ENCODE data around the gene TAS1R1.

DNA sequence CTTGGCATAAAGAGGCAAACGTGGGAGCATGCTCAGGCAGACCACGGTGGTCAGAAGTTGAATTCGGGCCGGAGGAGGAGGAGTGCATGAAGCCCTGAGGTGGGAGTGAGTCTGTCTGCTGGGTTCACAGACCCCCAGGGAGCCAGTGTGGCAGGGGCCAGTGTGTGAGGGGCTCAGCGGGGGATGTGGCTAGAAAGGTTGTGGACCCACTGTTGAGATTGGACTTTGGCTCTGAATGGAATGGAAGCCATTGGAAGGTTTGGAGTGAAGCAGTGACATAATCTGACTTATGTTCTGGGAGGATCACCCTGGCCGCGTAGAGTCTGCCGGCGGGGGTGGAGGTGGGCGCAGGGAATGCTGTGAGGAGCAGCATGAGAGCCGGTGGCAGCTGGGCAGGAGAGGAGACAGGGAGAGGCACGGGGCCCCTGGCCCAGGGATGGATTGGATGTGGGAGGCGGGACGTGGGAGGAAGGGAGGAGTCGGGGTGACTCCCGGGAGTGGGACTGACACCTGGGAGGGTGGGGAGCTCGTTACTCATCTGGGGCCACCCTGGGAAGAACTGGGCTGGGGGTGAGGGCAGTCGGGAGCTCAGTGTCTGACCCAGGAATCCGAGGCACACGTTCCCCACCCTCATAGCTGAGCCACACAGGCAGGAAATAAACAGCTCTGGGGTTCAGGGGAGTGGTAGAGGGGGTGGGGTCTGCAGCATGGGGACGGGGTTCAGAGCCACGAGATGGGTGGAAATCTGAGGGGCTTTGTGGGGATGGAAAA is 10.4 kb upstream of the KCNAB2 start:
- PRO-cap = no peak

- PRO-cap = no peak
Measured at GRCh38 chr1:6154213-6154675, 25.9 kb downstream of the CHD5 start.

DNA sequence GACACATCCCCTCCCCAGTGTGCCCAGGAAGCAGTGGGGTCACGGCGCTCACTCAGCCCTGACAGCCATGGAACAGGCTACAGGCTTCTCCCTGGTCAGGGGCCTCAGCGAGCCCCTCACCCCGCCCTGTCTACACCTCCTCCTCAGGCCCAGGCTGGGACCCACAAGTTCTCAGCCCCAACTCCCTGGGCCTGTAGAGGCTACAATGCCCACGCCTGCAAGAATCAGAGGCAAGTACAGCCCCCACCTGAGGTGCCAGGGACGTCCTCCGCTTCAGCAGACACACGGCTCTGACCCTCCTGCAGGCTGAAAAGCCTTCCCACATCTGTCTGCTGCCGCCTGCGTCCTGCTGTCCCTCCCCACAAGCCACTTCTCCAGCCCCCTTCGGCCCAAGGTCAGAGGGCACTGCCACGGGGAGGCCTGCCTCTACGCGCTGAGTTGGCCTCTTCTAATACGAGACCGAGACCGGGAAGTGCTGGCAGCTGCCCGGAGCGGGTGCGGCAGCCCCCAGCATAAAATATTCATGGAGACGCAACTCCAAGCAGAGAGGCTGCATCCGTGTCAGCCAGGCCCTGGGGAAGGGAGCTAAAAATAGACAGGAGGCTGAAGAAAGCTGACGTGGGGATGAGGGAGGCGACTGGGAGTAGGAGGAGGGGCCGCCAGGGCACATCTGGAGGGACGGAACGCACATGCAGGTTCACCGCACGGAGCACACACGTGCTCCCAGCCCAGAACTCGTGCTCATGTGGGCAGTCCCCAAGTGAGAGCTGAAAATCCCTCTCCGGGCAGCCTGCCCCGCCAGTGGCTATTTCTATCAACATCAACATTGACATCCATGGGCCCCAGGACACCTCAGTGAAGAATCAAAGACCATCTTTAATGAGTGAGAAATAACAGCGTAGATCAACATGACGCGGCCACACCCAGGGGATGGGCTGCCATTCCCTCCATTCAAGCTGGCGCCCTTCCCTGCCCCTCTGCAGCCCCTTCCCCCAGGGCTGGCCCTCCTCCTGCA is 15.4 kb upstream of the GPR153 start:
- PRO-cap = no peak

GRCh38 chr1:6360602-6360949 is 33.0 kb downstream of the ACOT7 start:
- PRO-cap = no peak

DNA sequence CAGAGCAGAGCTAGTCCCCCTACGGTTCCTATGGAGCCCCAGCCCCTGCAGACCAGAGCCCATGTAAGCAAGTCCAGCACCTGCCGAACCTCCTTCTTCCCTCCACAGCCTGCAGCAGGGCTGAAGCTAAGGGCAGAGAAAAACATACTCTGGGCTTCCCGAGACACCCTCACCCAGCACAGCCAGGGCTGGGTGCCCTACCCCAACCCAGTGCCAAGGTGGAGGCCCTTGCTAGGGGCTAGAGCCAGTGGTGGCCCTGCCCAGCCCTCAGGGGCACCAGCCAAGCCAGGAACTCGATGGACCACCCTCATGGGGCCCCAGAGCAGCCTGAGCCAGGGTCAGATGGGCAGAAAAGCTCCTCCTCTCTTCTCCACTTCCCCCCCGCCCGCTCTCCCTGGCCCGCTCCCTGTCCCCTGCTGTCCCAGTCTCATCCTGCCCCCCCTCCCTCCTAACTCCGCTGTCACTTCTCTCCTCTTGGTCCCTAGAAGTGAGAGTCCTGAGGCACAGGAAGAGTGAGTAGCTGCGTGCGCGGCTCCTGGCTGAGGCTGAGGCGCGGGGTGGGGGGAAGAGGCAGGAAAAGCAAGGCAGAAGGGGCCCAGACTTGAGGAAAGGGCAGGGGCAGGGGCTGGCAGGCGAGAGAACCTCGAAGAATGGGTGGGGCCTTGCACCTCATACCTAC is 15.9 kb downstream of the TNFRSF25 start:
- PRO-cap = no peak

DNA sequence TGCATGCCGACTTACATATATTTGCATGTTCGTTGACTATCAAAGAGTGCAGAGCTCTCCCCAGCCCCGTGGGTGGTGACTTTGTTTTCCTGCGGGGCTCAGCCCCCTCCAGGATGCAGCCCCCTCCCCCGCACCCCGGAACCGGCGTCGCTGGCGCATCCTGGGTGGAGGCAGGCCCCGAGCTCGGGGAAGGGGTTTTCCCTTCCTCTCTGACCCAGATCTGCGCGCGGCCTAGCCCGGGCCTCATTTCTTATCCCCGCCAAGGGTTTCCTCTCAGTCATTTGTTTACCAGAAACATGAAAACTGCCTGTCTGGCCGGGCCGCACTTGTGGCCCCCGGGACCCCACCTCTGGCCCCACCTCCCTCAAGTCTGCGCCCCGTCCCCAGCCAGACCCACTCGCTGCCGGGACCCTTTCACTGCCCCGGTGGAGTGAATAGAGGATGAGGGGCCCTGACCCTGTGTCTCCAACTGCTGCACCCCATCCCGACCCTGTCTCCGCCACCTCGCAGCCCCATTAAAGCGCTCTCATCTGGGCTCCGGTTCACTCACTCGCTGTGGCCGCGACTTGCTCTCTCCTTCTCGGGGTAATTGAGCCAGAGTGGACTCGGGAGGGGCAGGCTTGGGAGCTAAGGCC is 5.5 kb downstream of the TNFRSF25 start:
- PRO-cap = no peak

GRCh38 chr1:6555009-6555597 is at the start of gene TAS1R1:
TAS1R1 (plus strand) TSS chr1:6555307.
- PRO-cap = no peak

DNA sequence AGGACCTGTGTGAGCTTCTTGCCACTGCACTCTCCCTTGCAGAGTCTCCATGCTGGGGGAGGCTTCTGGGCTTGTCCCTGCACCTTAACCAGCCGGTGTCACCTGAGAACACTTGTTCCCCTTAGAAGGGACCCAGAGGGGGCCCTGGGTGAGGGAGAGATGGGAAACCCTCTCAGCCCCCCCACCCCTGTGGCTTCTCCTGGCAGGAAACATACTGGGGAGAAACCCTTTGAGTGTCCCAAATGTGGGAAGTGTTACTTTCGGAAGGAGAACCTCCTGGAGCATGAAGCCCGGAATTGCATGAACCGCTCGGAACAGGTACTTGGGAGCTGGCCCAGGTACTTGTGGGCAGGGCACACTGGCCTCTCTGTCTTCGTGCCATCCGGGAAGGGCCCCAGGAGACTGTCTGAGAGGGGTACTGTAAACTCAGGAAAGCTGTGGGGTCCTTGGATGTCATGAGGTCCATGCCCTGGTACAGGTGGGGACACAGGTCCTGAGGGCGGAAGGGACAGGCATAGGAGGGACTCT is 6.0 kb downstream of the ZBTB48 start:
- PRO-cap = no peak

DNA sequence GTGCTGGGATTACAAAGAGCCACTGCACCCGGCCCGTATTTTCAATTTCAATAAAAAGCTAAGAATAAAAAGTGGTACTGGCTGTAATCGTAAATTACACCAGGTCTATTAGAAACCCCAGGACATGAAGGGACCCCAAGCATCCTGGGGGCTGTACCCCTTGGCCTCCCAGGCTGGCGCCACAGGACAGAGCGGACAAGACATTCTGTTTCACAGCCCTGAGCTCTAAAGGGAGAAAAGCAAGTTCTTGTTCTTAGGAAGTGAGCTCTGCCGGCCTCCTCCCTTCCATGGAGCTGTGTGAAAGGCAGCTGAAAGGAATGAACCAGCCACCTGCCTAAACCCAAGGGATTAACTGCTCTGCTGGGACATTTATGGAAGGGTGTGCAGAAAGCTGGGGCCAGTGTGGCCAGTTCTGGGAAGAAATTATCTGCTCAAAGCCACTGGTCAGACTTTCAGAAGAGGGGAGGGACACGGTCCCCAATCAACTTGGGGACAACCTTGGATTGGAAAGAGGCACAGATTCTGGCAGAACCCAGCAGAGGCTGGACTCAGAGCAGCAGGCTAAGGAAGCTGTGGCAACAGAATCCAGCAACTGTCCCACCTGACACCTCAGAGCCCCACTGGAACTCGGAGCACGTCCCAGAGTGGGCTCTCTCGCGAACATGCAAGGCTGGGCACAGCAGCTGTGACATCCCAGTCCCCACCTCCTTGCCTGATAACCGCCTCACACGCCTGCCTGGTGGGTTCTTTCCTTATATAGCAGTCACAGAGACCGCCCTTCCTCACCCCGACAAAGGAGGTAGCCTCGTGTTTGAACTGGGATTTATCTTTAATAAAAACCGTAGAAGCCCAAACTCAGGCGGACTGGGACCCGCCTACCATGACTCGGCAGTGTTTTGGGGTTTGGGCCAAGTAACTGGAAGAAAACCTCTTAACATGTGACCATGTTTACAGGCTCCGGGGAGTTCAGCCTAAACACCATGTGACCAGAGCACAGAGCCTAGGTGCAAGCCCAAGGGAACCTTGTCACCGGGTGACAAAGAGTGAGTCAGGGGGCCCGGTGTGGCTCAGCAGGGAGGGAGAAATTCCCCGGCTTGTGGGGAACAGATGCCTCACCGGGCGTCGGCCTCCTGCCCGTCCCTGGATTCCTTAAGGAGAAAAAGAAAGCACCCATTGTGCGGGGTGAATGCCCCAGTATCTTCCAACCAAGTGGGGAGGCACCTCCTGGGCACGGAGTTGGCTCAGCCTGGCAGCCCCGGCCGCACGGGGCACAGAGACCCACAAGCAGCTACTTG is 1.9 kb downstream of the KLHL21 start:
- PRO-cap = bidirectional peak, plus-strand start at position 1,026 of the sequence, minus-strand start at position 728 of the sequence

DNA sequence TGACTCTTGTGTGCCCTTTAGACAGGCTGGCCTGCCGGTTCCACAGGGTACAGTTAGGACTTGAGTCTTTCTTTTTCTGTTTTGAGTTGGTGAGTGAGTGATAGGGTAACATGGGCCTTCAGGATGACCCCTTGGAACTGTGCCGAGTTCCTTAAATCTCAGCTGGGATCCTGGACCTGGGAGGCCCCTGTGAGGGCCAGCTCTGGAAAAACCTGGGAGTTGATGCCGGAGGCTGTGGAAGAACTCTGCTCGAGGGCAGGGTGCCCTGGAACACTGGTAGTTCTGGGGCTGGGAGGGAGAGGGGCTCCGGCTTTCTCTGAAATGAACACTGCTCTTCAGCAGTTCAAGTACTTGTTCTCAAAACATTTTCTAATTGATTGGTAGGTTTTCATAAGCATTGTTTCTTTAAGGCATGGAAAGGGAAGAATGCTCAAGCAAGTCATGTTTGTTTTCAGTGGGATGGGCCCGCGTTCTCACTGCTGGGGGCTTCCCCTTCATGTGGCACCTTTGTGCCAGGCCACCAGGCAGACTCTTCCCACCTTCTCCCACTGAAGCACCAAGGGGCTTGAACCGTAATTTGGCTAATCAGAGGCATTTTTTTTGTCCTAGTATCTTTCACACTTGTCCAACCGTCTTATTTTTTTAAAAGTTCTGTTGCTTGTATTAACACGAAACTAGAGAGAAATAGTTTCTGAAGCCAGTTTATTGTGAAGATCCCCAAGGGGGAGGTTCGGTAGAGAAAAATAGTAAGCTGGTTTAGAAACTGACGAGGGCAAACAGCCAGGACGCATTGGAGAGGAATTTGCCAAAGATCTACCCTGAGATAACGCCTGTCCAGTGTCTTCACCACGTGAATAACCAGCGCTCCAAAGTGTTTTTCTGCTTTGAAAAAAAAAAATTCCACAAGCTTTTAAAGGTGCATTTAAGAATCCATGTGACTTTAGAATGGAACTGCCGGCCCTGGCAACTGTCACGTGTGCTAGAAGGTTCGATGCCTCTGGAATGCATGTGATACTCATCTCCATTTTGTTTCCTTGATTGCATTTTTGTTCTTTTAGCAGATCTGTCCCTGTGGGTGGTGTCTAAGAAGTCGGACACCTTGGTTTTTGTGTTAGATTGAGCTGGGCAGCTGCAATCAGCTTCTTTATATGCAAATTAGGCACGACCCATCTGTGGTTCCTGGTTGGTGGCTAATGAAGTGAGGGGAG is 1.6 kb upstream of the THAP3 start:
- PRO-cap = no peak

DNA sequence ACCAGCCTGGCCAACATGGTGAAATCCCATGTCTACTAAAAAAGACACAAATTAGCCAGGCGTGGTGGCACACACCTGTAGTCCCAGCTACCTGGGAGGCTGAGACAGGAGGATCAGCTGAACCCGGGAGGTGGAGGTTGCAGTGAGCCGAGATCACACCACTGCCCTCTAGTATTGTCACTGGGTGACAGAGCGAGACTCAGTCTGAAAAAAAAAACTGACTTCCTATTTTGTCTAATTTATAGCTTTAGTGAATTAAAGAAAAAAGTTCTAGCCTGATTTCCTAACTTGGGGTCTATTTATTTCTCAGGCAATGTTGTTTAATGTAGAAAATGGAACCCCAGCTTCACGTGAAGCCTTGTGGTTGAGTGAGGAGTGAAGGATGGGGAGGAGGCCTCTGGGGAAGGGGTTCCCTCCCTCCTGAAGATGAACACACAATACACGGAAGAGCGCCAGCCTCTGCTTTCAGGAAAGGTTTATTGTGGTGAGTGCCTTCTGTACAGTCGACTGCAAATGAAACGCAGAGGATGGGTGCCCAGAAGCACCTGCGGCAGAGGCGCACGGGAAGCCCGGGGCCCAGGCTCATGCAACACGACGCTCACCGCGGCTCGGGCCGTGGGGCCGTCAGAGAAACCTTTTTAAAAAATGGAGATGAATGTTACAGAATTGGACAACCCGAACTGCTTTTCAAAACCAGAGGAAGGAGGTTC is 9.2 kb downstream of the THAP3 start:
- PRO-cap = no peak

GRCh38 chr1:7206066-7206363 is 420.8 kb downstream of the CAMTA1 start:
- PRO-cap = no peak

- PRO-cap = bidirectional peak, plus-strand start at chr1:7680090, minus-strand start at chr1:7680203
Measured at GRCh38 chr1:7679793-7680132, 91.3 kb upstream of the VAMP3 start.

DNA sequence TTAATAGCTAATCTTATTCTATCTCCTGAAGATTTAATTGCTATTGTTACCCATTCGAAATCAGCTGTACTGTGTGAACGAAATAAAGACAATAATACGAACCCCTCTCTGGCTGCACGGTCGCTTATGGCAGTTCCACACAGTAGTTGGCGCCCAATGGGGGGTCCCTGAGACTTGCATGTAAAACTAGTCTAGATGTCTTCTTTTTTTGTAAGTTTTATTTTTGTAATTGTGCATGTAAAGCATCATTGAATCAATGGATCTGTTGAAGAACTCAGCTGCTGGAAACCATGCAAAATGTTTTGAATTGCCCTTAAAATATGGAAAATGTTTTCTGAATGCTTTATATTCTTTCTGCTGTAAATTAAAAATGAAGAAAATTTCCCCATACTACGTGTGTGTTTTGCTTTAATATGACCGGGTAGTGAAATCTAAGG is 1.8 kb upstream of the VAMP3 start:
- PRO-cap = no peak

- PRO-cap = no peak
Measured at GRCh38 chr1:8003974-8004646, 22.0 kb downstream of the ERRFI1 start.

GRCh38 chr1:8018482-8018762 is 7.7 kb downstream of the ERRFI1 start:
- PRO-cap = no peak

- PRO-cap = no peak
Measured at GRCh38 chr1:8018763-8019932, 7.0 kb downstream of the ERRFI1 start.

DNA sequence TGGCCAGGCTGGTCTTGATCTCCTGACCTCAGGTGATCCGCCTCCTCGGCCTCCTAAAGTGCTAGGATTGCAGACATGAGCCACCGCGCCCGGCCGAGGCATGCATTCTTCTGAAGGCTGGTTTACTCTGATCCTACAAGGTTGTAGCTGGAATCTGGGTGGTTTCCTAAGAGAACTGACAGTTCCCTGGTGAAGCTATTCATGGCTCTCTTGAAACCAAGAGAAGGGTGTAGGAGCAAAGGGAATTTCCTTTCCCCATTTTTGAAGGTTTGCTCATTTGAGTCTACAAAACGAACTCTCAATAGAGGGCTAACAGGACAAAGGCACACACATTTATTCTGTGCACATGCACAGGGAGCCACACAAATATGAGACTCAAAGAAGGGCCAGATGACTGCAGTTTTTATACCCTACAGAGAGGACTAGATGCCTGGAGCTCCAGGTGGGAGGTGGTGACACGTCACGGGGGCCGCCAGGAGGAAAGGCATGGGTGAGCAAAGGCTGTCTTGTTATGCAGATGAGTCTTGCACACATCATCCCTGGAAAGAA is 49.5 kb upstream of the ERRFI1 start:
- PRO-cap = no peak

- PRO-cap = no peak
Measured at GRCh38 chr1:8090033-8090471, 63.9 kb upstream of the ERRFI1 start.

DNA sequence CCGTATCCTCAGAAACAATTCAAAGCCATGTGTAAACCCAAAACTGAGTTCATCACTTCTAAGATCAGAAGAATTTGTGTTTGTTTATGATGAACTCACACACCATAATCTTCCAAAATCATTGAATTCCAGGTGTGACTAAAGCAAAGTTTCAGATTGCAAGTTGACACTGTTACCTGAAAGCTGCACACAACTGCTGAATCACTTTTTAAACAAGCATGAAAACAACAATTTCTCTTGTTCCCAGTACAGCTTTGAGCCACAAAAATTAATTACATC is 59.1 kb upstream of the SLC45A1 start:
- PRO-cap = no peak